ENCODE results near the genes PRSS54 and GINS3.

DNA sequence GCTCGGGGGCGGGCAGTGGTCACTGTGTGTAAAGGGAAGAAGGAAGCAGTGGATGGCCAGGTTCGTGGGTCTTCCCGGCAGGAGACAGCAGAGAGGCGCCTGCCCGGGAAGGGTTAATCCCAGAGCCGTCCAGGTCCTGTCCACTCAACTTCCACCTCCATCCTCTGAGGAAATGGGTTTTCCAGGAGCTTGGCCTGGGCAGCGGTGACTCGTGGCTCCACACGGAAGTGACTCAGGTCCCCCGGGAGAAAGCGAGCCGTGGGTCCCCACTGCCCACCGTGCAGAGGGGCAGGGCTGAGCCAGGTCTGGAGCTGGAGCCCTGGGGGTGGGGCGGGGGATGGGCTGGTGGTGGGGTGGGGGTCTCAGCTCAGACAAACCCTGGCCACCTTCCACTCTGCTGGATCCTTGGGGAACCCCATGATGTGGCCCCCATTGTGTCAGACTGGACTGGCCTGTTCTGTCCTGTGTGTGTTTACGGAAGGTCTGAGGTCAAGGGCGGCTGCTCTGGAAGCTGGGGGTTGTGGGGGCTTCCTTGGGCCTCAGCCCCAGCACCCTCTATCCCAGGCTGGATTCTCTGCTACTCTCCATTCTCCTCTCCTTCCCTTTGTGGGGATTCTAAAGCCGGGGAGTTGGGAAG, 17.7 kb downstream of the ADGRG1 start:
- CAGE, long polyA plus RNA: no peak
- RRBS: no CpG with 5 or more reads among the region's 18 CpGs

GRCh38 chr16:57677646-57678451, 9.7 kb downstream of the ADGRG3 start:
- CAGE, long polyA plus RNA: no peak
- RRBS: no CpG with 5 or more reads among the region's 14 CpGs

DNA sequence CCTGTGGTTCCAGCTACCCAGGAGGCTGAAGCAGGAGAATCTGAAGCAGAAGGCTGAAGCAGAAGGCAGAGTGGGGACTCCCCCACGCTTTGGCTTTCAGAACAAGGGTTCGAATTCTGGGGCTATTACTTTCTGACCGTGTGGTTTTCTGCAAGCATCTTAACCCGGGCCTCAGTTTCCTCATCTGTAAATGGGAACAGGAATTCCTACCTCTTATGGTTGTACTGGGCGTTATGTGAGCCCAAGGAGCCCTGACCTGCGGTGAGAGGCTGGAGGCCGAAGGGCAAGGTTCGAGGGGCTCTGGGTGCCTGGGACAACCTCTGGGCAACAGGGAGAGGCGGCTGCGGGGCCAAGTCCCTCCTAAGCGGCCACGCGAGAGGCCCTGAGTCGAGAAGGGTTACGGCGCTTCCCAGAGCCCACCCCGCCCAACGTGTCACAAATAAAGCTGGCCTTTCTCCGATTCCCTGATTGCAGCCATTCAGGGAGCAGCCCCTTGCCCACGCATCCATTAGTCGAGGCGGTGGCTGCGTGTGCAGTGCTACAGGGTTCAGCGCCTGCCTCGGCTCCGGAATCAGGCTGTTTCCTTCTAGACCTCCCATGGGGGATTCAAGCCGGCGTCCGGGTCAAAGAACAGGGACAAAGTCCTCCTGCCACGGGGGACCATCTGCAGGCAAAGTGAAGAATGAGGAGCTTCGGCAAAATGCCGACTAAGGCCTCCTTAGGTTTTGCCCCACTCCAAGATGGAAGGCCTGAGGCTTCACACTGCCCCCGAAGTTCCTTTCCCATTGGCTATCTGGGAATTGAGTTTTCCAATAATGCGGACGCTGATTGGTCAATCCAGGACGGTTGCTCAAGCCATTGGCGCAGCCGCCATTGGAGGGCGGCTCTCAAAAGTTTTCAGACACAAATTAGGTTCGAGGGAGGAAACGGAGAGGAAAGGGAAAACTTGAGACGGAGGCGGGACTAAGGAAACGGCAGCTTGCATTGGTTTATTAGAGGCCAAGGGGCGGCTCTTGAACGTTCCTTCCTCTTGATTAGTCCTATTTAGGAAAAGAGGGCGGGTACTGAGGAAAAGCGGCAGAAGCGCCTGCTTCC, 655 bp upstream of the KATNB1 start:
- CAGE, long polyA plus RNA: no peak
- RRBS: no CpG with 5 or more reads among the region's 49 CpGs

- CAGE, long polyA plus RNA: no peak
- RRBS: no CpG with 5 or more reads among the region's 20 CpGs
Measured at GRCh38 chr16:57736459-57737204, 1.1 kb downstream of the KATNB1 start.

DNA sequence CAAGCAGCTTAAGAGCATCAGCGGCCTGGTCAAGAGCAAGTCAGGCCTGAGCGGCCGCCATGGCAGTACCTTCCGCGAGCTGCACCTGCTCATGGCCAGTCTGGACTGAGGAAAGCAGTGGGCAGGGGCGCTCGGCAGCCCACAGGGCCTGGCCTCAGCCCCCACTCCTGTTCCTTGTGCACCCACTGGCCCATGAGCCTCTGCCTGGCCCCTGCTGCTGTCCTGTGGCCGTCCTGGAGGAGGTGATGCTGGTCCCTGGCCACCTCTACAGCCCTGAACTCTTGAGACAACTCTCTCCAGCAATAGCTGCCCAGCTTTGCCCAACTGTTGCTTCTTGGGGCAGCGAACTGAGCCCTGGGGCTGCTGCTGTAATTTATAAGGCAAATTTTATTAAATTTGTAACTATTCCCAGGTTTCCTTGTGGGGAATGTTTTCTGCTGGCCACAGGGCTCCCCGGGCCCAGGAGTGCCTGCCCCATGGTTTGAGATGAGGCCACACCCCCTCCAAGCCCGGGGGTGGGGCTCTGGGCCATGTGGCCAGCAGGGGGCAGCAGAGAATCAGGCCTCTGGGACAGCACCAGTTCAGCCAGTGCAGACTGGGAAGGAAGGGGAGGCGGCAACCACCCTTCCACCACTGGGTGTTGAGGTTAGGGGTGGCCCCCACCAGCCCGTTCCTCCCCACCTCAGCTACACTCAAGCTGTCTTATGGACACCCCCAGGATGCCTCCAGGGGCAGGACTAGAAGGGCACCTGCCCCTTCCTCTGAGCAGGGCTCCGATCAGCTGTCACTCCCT, 21.5 kb downstream of the KATNB1 start:
- CAGE, long polyA plus RNA: no peak
- RRBS: 7% methylated on average over 2 of the region's 14 CpGs

DNA sequence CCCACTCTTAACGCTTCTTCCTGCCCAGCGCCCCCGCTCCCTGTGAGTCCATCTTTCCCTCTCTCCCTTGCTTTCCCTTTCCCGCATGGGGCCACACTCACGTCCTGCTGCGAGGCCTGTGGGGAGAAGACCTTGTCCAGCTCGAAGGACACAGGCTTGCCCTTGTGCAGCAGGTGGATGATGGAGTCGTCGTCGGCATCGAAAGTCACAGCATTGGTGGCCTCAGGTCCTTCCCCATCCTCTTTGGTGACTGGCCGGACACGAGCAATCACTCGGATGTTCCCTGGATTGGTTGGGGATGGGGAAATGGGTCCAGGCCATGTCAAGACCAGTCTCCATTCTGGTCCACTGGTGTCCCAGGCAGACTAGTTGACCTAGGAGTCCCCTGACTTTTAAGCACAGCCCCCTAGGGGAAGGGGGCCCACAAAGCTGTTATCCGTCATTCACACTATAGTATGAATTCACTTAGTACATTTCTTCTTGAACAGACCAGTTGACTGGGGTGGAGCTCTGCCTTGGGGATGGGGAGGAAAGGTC, 29.9 kb downstream of the KATNB1 start:
- CAGE, long polyA plus RNA: no peak
- RRBS: no CpG with 5 or more reads among the region's 15 CpGs

DNA sequence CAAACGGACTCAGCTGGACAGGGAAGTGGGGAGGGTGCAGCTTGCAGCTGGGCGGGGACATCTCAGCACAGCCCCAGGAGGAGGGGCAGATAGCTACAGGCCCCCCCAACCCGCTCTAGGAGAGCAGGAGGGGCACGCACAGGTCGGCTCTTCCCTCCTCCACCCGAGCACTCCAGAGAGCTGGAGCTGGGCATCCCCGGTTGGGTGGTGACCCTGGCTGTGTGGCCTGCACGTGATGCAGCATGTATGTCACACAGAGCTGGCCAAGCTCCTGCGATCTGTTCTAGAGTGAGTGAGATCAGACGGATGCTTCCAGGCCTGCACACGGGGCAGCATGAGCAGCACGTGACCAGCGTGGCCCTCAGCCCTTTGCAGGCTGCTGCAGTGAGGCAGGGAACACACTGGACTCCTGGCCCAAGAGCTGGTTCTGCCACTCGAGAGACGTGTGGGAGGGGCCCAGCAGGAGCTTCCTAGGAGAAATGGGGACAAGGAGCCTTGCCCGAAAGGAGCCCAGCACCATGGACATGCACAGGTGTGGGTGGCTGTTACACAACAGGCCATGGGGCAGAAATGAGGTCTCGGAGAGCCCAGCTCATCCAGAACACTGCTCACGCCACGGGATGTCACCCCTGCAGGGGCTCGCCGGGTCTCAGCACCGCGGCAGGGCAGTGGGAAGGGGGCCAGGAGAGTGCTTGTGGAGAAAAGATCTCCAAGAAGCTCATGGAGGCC, 15.3 kb downstream of the KIFC3 start:
- CAGE, long polyA plus RNA: no peak
- RRBS: no CpG with 5 or more reads among the region's 23 CpGs

GRCh38 chr16:57797489-57798381, 4.6 kb downstream of the KIFC3 start:
- CAGE, long polyA plus RNA: no peak
- RRBS: 76% methylated on average over 19 of the region's 49 CpGs

DNA sequence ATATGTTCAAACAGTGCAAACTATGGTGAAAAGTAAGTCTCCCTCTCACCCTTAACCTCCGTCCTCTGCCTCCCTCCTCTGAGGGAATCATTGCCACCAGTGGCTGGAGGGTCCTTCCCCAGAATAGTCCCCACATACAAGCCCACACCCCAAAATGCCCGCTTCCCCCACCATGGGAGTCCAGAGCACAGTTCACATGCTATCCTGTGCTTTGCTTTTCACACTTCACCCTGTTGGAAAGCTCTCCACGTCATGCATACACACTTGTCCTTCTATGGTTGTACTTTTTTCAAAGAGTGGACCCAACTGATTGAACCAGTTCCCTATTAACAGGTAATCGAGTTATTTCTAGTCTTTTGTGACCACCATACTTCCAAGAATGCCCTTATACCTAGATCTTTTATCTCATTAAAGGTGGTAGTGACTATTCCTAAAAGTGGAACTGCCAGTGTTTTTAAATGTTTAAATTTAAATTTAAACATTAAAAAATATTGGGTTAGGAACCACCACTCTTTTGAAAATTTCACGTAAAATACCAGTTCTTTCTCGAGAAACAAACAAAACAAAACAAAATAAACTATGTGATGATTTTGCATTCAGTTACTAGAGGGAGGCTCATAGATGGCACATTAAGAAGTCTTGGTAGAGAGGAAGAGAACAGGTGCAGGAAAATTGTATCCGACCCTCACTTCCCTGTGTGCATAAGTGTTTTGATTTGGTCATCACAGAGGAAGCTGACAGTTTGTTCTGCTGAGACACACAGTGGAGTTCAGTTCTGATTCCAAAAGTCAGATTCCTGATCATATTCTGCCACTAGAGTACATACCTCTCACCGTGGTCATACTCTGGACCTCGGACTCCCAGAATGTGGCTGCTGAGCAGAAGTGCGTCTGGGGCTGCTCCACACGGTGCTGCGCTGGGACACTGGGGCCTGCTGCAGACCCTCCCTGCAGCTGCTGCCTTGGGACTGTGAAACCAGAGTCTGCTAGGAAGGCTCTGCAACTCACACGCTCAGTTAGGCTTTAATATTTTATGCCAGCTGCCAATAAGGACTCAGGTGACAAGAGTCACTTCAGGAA, 24.1 kb upstream of the KIFC3 start:
- CAGE, long polyA plus RNA: no peak
- RRBS: no CpG with 5 or more reads among the region's 13 CpGs

DNA sequence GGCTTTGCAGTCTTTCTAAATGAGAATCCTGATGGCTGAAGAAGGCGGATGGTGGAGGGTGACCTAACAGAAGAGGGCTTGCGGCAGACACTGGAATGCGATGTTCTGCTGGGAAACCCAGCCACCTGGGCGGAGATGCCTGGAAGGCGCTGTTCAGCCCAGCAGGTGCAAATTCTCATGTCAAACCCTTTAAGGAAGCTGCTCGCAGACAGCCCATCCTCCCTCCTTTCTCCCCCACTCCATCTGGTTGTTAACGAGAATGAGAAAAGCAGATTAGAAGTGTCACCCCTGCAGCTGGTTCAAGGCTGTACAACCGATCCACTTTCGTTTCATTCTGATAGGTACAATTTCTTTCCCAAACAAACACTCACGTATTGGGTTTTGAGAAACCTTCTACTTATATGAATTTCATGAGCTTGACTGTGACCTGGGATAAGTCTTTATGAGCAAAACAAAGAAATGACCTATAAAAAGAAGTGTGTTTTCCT, 44.1 kb upstream of the KIFC3 start:
- CAGE, long polyA plus RNA: no peak
- RRBS: no CpG with 5 or more reads among the region's 10 CpGs

GRCh38 chr16:57938848-57939374, 32.0 kb downstream of the CNGB1 start:
- CAGE, long polyA plus RNA: no peak
- RRBS: no CpG with 5 or more reads among the region's 6 CpGs

DNA sequence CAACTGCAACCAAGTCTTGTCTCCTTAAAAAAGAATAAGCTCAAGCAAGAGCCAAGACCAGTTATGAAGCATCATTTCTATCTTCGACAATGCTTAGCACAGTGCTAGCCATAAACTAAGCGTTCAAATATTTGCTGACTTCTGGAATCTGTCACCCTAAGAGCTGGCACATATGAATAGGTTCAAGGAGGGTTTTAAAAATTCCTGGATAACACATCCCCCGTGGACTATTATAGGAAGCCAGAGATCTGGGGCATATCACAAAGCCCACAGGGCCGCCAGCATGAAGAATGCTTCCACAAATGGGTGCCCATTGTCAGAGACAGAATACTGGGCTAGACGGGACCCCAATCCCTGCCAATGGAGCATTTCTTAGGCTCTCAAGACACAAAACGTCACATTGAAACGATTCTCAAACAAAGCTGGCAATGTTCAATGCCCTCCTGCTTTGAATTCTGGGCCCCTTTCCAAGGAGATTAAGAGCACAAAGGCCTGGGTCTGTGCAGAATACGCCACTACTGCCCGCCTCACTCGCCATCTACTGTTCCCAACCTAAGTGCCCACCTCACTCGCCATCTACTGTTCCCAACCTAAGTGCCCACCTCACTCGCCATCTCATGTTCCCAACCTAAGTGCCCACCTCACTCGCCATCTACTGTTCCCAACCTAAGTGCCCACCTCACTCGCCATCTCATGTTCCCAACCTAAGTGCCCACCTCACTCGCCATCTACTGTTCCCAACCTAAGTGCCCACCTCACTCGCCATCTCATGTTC, 9.8 kb downstream of the CFAP20 start:
- CAGE, long polyA plus RNA: no peak
- RRBS: no CpG with 5 or more reads among the region's 16 CpGs

- CAGE, long polyA plus RNA: no peak
- RRBS: no CpG with 5 or more reads among the region's 14 CpGs
Measured at GRCh38 chr16:58294924-58295630, at the start of gene PRSS54. Gene PRSS54, minus strand, starts transcription at chr16:58295025.

DNA sequence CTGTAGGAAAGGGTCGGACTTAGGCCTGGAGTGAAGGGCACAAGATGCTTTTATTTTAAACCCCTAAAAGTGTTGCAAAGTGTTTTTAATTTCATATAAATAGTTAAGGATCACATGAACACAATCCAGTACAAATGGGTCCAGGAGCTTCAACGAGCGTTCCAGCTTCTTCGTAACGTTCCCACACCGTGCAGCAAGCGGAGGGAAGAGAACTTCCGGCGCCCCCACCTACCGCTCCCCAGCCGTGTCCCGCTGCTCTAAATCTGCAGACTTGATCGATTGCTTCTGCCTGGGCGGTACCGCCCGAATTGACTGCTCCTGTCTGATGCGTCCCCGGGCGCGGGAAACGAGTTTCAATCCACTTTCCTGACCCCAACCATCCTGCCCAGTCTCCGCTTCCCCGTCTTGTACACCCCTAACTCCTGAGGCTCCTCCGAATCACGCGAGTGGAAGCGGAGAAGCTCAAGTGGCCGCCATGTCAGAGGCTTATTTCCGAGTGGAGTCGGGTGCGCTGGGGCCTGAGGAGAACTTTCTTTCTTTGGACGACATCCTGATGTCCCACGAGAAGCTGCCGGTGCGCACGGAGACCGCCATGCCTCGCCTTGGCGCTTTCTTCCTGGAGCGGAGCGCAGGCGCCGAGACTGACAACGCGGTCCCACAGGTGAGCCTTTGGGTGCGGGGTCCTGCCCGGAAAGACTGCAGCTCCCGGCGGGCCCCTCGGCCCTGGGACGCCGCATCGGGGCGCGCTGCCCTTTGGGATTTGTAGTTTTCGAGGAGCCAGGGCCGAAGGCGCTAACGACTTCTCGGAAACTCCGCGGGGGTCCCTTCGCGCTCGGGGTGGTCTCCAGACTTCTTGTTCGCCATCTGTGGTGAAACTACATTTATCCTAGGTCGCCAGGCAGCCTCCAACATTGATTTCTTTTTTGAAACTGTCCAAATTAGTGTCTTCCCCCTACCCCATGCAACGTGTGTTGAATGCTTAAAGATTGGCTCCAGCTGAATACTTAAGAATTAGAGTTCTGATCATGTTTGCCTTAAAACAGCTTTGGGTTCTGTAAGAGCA, at the start of gene GINS3:
Gene GINS3, plus strand, starts transcription at position 345 of the 1,063 bp plus-strand sequence.
- CAGE, long polyA plus RNA: no peak
- RRBS: 0% methylated on average over 2 of the region's 68 CpGs

DNA sequence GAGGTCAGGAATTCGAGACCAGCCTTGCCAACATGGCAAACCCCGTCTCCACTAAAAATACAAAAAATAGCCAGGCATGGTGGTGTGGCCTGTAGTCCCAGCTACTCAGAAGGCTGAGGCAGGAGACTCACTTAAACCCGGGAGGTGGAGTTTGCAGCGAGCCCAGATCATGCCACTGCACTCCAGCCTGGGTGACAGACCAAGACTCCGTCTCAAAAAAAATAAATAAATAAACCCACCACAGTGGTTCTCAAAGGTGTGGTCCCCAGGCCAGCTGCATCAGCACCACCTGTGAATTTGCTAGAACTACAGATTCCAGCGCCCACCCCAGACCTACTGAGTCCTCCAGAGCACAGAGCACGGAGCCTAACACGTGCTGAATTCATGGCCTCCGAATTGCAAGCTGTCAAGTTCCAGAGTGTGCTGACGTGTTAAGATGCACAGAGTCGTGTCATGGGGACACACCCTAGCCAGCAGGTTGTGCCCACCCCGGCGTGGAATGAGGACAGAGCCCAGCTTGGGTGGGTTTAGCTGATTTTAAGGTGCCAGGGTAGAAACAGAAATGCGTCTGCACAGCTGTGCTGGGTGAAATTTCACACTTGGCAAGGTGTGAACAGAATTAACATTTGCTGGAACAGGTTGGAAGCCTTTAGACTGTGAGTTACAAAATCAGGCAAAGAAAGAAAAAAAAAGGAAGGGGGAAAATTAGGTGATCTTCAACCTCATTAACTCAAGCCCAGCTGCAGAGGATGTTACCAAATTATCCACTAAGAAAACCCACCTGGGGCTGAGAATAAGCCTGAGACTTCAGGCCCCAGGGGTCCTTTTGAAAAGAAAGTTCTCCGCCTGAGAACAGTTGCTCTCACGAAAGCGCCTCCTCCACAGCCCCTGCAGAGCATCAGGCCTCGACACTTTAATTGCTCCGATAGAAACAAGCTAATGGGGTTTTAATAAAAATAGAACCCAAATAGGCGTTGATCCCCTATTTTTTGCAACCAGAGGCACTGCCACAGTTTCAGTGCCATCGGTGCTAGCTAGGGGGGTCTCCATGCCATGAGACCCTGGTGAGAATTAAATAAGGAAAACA, 27.1 kb downstream of the GINS3 start:
- CAGE, long polyA plus RNA: no peak
- RRBS: no CpG with 5 or more reads among the region's 21 CpGs

DNA sequence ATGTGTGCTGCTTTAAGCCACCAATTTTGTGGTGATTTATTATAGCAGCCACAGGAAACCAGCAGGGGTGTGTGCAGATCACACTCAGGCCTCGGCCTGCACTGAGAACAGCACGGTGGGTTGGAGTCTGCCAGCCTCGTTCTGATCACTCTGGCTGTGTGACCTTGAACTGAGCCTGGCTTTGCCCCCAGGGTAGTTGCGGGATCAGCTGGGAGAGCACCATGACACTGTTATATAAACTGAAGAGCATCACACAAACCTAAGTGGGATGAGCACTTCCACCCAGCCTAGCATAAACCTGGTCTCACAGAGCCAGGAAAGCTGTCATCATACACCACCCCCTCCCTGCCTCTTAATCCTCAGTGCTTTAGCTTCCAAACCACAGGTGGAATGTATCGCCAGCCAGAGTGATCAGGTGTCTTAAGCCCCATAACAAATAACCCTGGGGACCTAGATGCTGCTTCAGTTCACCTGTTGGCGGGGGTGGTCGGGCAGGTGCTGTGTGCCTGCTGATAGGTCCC, 28.6 kb upstream of the NDRG4 start:
- CAGE, long polyA plus RNA: no peak
- RRBS: no CpG with 5 or more reads among the region's 7 CpGs

DNA sequence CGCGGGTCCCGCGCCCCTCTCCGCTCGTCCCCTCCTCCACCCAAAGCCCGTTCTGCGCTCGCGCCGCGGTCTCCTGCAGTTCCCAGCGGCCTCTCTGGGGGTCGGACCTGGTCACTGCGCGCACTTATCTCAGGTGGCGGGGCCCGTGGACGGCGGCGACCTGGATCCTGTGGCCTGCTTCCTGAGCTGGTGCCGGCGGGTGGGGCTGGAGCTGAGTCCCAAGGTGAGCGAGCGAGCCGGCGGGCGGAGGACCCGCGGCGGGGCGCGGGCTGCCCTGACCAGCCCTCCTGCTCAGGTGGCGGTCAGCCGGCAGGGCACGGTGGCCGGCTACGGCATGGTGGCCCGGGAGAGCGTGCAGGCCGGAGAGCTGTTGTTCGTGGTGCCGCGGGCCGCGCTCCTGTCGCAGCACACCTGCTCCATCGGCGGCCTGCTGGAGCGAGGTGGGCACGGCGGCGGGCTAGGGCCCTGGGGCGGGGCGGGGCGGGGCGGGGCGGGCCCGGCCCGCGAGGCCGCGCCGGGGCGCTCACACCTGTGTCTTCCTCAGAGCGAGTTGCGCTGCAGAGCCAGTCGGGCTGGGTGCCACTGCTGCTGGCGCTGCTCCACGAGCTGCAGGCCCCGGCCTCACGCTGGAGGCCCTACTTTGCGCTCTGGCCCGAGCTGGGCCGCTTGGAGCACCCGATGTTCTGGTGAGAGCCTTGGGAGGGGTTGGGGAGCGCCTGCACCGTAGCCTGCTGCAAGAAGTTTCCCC, 515 bp downstream of the SETD6 start:
- CAGE, long polyA plus RNA: no peak
- RRBS: 3% methylated on average over 20 of the region's 78 CpGs

GRCh38 chr16:58516786-58517521, 1.6 kb downstream of the SETD6 start:
- CAGE, long polyA plus RNA: no peak
- RRBS: no CpG with 5 or more reads among the region's 10 CpGs

- CAGE, long polyA plus RNA: no peak
- RRBS: no CpG with 5 or more reads among the region's 11 CpGs
Measured at GRCh38 chr16:58582623-58583460, 46.8 kb downstream of the CNOT1 start.

DNA sequence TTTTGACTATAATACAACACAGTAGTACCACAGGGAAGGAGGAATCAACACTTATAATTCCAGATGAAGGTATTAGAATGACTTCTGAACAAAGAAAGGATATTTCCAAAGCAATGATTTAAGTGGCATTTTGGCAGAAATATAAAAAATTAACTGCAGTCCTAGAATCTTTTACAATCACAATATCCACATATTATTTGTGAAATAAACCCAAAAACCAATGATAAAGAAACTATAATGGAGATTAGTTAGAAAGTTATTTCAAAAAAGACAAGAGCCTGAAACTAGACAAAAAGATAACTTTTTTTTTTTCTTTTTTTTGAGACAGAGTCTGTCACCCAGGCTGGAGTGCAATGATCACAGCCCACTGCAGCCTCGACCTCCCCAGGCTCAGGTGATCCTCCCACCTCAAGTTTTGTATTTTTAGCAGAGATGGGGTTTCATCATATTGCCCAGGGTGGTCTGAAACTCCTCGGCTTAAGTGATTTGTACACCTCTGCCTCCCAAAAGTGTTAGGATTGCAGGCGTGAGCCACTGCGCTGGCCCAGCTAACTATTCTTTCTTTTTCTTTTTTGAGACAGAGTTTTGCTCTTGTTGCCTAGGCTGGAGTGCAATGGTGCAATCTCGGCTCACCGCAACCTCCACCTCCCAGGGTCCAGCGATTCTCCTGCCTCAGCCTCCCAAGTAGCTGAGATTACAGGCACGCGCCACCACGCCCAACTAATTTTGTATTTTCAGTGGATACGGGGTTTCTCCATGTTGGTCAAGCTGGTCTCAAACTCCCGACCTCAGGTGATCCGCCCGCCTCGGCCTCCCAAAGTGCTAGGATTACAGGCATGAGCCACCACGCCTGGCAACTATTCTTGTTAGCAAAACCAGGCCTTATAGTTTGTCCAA, 8.7 kb downstream of the CNOT1 start:
- CAGE, long polyA plus RNA: no peak
- RRBS: no CpG with 5 or more reads among the region's 16 CpGs

Measured in BJ (cell line).